A172 (cell line): ENCODE results near the gene POM121L12.

GRCh38 chr7:49630465-49630792 is 143.0 kb upstream of the VWC2 start:
- RAMPAGE, long total RNA, result no peak

GRCh38 chr7:49772455-49773220 is 800 bp upstream of the VWC2 start:
- RAMPAGE, long total RNA, result no peak

- RAMPAGE, long total RNA, result no peak
Observed at GRCh38 chr7:49774148-49774495, 684 bp downstream of the VWC2 start.

- RAMPAGE, long total RNA, result no peak
Observed at GRCh38 chr7:50332823-50334141, 28.8 kb downstream of the IKZF1 start.

GRCh38 chr7:50353035-50353631 is 48.6 kb downstream of the IKZF1 start:
- RAMPAGE, long total RNA, result no peak

DNA sequence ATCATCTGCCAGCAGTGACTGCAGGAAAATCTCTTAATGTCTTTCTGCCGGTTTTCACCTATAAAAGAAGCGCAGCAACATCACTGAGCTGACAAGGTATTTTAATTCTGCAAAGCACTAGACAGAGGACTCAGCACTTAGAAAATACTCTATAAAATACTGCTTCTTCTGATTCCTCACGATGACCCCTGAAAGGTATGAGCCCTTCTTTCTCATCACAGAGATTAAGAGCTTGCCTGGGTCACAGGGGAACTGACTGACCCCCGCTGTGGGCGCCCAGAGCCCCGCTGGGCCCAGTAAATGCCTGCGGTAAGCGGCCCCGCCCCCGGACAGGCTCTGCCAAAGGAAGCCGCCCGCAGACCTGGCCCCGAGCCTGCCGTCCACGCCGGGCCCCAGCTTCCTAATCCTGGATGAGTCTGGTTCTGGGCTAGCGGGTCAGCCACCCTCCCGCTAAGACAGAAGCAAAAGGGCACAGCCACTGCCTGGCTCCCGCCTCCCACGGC is 433 bp downstream of the FIGNL1 start:
- RAMPAGE, long total RNA, result no peak

DNA sequence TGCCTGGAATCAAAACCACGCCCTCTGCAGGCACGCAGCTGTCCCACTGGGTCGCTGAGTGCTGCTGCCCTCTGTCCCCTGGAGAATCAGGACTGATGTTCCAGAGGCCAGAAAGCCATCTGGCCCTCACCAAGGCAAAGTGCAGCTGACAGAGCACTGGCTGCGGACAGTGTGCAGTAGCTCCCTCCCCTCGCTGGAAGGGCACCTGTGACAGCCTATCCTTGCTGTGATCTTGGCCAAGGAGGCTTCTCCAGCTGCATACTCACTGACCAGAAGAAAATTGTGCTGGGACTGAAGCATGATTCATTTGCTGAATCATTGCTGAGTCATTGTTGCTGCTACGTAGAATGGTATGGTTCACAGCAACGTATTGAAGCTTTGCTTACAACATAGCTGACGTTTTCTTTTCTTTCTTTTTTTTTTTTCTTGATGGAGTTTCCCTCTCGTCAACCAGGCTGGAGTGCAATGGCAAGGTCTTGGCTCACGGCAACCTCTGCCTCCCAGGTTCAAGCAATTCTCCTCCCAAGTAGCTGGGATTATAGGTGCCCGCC is 30.4 kb downstream of the DDC start:
- RAMPAGE, long total RNA, result no peak

DNA sequence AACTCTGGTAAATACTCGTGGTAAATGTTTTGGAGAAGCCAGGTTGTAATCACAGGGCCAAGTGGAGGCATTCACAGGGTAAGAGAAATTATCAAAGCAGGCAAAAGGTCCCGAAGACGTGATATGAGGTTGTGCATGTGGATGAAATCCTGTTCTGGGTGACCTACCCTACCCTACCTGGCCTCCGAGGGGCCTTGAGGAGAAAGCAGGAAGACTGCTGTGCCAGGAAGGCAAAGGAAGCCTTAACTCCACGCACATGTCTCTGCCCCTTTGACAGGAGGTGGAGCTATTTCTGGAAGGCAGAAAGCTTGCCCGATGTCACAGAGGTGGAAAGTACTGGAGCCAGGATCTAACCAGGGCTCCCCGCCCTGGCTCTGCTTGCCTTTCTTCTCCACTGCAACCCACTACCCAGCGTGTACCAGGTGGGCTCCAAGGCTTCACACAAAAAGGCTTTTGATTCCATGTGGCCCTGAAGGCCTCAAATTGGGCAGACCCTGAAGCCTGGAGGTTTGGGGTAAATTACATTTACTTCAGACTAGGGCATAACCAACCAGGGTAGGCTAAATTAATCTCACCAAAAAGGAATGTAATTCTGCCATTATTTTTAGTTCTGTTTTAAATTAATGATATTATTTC is 66.5 kb upstream of the DDC start:
- RAMPAGE, long total RNA, result no peak

DNA sequence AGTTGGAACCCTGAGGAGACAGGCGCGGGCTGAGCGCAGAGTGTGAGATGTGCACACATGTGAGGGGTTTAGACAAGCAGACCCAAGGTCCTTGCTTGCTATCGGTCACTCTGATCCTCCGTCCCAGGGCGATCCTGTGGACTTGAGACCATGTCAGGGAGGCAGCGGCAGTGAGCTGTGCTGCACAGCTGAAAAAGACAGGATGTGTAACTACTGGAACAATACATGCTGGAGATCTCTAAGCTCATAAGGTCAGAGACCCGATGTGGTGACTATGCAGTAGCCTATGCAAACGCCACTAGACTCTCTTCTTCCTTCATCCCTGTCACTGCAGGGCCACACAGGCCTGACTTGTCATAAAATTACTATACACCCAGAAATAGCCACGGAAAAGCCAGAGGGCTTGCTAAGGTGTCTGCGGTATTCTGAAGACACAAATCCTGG is 91.0 kb upstream of the DDC start:
- RAMPAGE, long total RNA, result no peak

DNA sequence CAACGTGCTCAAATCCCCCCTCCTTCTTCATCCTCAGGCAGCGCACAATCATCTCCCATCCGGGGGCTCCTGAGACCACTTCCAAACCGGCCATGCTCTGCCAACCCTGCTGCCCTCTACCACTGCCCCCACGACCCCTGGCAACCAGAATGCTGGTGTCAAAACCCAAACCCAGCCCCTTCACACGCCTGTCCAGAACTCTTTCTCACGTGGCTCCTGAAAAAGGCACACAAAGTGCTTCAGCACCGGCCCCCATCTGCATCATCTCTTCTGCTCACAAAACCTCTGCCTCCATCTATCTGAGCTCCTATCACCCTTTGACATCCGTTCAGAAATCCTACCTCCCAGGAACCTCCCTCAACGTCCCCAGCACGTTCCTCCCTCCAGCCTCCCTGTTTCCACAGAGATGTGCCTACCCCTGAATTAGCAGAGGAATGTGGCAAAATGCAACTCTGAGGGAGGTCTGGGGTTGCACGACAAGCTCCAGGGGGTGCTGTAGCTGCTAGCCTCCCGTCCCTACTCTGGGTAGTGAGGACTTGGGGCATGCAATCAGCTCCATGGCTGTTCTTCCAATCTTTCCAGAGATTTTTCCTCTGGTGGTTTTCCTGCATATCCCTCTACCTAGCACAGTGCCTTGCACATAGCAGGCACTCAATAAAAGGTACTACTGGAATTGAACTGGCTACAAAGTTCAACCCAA is 108.5 kb upstream of the DDC start:
- RAMPAGE, long total RNA, result no peak

DNA sequence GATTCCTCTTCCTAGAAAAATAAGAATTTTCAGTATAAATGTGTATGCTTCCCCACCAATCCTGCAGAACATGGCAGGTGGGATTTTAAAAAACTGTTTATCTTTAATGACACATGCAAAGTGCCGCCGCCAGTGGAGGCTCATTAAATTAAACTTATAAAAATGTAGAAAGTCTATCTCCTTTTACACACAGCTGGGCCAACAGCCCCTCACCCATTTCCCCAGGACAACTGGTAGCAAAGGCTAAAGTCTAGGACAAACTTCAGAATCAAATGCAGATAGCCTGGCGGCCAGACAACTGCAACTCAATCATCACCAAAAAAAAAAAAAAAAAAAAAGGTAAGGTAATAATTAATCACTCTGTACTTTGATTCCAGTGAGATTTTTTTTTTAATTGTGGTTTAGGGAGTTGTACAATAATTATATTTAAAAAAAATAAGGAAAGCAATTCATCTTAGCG is 98.7 kb downstream of the GRB10 start:
- RAMPAGE, long total RNA, result no peak

GRCh38 chr7:50697006-50697205 is 85.8 kb downstream of the GRB10 start:
- RAMPAGE, long total RNA, result no peak

GRCh38 chr7:50706259-50706752 is 76.4 kb downstream of the GRB10 start:
- RAMPAGE, long total RNA, result no peak

DNA sequence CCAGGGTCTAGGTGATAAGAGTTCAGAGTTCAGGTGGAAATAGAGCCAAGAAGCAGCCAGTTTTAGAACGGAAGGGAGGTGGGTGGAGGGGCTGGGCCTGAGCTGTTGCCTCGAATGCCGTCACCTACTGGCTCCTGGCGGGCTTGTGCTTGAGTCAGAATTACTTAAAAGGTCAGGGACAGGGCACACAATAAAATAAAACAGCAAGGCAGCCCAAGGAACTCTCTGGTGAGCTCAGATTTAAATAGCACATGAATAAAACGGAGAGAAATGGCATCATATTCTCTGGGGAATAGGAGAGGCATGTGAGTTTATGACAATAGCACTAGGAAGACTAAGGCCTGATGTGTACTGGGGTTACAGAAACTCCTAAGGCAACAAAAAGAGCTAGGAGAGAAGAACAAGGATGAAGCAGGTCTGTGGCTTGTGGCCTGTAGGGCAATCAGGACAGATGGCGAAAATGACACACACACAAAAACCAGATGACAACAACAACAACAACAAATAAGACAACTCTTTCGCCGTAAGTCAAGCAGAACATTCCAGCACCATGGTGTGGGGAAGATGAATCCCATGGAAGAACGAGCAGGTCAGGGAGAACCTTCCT is 56.4 kb upstream of the GRB10 start:
- RAMPAGE, long total RNA, result no peak

- RAMPAGE, long total RNA, result no peak
Observed at GRCh38 chr7:51028543-51029666, 246.2 kb upstream of the GRB10 start.

DNA sequence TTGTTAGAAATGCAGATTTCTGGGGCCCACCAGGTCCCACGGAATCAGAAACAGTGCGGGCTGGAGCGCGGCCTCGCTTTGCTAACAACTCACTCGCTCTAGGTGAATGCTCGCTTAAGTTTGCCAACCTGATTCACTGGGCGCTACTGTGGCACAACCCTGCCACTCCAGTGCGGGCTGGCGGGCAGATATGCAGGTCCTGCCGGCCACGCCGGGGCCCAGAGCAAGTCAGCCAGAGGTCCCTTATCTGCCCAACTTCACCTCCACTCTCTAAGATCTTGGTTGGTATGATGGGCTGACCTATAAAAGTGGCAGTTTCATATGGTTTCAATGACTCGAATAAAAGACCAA is 698 bp upstream of the COBL start:
- RAMPAGE, long total RNA, result no peak

GRCh38 chr7:51350188-51350601 is 33.6 kb upstream of the COBL start:
- RAMPAGE, long total RNA, result no peak

GRCh38 chr7:53035281-53035768 is at the start of gene POM121L12:
Gene POM121L12 (plus strand): TSS chr7:53035633.
- RAMPAGE, long total RNA, result no peak

DNA sequence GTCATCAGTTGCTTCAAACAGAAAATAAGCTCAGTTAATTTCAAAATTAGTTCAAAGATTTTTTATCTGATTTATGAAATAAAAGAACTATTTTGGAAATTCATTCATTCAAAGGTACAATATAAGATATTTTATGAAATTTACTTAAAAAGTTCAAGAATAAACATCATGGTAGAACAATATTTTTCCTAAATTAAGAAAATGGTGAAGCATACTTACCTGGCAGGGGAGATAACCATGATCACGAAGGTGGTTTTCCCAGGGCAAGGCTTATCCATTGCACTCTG is 330.4 kb downstream of the POM121L12 start:
- RAMPAGE, long total RNA, result no peak

GRCh38 chr7:55024319-55025624 is 6.0 kb downstream of the EGFR start:
- RAMPAGE, long total RNA, result no peak